SJSA1 (cell line): ENCODE measurements around a stretch of chr2.

- RAMPAGE, long total RNA: no peak
These were observed 11.7 kb downstream of the RAMP1 start for GRCh38 chr2:237870871-237871729.

DNA sequence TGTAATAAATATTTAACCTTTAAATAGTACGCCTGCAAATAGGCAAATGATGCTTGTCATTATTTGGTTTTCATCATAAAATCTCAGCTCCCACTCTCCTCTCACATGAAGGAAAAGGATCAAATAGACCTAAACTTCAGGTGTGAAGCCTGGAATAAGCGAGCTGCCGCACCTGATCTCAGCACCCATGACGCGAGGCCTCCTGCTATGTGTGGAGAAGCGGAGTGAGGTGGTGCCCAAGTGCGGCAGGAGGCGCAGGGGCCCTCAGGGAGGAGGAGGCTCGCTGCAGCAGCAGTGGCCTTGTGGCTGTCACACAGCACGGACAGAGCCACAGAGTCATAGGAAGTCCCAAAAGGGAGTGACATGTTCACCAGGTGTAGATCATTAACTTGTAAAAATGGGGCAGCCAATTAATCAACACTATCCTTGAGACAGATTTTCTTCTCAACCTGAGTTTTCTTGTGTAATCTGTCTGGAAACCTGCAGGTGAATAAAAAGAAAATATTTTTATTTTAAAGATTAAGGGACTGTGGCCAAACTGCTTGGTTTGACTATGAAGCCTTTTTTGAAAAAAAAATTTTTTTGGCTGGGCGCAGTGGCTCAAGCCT, 9.1 kb downstream of the SCLY start:
- RAMPAGE, long total RNA: no peak

DNA sequence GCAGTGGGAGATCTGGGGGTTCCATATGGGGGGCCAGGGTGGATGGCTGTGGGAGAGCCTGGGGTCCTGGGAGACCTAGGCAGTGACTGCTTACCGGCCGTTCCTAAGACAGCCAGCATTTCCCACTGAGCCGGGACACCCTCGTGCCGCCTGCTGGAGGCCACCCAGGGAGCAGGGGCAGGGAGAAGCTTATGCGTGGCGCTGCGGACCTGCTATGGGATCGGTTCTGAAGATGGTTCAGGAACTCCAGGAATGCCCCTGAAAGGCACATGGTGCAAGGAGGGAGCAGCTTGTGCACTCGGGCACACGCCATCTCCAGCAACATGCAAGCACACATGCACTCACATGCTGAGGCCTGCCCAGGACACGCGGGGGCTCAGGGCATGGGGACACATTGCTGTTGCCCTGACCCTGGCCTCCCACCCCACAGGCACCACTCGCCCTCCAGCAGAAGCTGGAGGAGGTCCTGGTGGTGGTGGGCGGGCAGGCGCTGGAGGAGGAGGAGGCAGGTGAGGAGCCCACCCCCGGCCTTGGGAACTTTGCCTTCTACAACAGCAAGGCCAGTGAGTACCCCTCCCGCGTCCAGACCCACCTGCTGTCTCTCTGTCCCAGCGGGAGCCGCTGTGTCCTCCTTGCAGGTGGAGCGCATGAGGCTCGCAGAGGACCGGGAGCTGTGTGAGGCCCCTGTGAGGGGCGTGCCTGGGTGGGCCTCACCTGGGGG, 4.1 kb downstream of the KLHL30 start:
- RAMPAGE, long total RNA: no peak

DNA sequence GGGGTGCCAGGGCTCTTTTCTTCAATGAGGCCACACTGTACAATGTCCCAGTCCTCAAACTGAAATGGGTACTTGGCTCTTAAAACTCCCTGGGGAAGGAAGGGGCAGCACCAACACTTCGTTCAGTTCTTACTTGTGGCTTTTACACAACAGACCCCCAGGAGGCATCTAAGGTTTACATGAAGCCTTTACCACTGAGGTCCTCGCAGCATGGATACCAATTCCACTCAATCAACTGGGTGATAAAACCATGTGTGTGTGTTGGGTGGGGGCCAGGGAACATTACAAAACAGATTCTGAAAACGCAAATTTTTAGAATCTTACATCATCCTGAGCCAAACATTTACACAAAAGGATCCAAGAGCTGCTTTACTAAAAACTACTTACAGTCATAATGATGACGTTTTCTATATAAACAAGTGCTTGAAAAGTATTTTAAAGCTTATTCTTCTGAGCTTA, 10.5 kb downstream of the ERFE start:
- RAMPAGE, long total RNA: no peak

DNA sequence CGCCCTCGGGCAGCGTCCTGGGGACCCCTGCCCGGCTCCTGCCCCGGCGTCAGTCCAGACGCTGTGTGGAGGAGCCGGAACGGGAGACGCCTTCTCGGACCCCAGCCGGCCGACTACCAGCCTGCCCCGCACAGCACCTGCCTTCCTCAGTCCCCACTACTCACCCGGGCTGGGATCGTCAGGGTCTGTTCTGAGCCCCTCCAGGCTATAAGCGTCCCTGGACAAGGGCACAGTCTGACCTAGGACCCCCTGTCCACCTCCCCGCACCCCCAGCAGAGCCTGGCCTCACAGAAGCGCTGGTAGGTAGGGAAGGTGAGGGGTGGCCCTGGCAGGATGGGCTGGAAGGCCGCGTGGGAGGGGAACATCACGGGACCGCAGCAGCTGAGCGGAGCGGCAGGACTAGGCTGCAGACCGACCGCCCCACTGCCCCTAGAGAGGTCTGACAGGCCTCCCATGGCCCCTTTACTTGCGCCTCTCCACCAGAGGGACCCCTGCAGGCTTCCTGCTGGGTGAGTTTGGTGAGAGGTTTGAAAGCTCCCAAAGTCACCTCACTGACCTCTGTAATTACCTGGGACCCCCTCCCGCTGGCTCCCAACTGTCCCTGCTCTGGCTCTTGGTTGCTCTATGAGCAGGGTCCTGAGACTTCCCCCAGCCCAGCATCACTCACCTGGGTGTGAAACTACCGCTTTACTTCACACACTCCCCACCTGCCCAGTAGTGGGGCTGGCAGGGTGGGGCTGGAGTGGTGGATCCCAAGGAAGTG, 1.5 kb upstream of the HES6 start:
- RAMPAGE, long total RNA: no peak

DNA sequence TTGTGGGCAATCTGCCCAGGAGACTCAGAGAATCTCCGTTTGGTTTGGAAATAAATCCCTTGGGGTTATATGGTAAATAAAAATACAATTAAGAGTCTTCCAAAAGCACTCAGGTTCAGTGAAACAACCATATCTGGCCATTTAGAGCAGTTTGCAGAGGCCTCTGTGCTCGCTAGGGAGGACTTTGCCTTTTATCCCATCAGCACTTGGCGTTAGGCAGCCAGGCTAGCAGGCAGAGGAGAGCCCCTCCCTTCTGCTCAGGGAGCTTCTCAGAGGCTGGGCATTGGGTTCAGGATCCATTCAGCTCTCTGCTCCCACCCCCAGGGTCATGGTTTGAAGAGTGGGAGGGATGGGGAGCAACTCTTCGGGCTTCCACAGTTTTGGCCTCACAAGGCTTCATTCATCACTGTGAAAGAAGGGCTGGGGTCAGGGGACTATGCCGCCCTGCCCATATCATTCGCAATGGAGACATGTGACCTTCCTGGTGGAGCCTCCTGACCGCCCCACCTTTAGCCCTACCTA, 3.3 kb upstream of the HES6 start:
- RAMPAGE, long total RNA: no peak

- RAMPAGE, long total RNA: no peak
These were observed 22.0 kb upstream of the HES6 start for GRCh38 chr2:238261841-238262230.

GRCh38 chr2:238295133-238295829, 6.9 kb upstream of the PER2 start:
- RAMPAGE, long total RNA: no peak

DNA sequence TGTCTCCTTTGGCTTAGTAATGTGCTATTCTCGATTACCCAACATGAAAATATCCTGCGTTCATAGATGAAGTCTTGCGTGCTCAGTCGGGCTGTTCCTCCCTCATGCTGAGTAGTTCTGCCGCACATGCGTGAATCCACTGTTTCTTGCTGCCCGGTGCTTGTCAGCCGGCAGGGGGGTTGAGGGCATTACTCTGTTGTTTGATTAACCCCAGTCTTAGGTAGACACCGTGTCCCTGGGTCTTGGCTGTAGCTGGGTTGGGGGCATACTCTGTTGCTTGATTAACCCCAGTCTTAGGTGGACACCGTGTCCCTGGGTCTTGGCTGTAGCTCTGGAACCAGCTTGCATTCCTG, 22.2 kb upstream of the ASB1 start:
- RAMPAGE, long total RNA: no peak

DNA sequence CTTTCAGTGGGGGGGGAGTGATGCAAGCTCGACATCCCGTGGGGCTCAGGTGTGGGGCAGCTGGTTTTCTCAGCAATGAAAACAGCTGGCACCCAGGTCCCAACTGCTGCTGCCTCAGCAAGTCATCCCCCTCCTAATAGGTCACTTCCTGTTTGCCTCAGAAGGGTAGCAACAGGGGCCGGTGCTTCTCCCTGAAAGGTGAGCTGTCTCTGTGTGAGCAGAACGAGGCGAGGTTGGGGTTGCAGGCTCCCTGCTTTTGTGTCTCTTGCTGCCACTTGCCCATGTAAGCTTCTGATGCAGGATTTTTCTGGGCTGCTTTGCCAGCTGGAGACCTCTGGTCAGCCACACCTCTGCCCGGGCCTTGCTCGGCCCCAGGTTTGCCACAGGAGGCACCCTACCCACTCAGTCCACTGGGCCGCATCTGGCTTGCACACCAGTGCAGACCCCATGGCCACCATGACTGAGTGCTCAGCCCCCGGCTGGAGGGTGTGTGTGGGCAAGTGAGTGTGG, 11.6 kb upstream of the ASB1 start:
- RAMPAGE, long total RNA: no peak

- RAMPAGE, long total RNA: no peak
These were observed 12.6 kb downstream of the ASB1 start for GRCh38 chr2:238439005-238439973.

- RAMPAGE, long total RNA: no peak
These were observed 132.1 kb downstream of the ASB1 start for GRCh38 chr2:238558876-238559231.

DNA sequence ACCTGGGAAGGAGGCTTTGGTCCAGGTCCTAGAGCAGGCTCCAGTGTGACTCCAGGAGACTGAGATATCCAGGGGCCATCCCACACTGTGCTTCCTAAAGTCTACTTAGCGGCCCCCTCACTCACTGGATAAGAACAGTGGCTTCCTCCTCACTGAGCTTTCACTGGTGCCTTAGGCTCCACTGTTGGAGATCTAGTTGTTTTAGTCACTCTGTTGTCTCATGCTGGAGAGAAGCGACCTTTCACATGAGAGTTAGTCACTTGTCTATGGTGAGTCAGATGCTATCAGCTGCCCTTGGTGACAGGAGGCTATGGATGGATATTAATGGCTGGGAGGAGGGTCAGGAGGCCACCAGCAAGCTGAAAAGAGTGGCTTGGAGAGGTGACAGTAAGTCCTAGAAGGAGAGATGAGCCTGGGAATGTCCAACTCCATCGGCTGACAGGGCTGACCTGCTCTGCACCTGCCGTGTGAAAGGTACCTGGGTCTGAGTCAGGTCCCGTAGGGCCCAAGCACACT, 203.8 kb upstream of the TWIST2 start:
- RAMPAGE, long total RNA: no peak

DNA sequence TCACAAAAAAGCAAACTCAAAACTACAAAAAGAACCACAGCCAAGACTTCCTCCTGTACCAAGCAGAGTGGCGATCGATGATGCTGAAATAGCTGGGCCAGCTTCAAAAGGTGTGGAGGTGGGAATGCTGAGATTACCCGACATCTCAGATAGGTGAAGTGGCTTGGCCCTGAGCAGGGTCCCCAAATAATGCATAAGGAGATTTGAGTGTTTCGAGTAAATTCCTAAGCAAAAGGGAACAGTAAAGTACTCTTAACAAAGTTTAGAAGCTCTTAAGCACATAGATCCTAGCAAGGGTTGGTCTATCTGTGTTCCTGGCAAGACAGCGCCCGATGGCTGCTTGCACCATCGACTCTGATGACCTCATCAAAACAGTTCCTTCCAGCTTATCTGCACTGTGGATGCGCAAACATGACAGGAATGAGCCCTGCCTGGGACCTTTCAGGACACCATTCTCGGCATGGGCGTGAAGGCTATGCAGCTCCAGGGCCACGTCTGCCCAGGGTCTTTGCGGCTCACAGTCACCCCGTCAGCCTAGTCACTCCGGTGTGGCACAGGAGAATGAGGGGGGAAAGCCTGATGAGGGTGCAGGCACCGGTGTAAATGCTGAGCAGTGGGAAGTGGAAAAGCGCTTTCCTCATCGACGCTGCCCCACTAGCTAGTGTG, 147.9 kb upstream of the TWIST2 start:
- RAMPAGE, long total RNA: no peak

GRCh38 chr2:238875607-238876192, 27.8 kb downstream of the TWIST2 start:
- RAMPAGE, long total RNA: no peak

DNA sequence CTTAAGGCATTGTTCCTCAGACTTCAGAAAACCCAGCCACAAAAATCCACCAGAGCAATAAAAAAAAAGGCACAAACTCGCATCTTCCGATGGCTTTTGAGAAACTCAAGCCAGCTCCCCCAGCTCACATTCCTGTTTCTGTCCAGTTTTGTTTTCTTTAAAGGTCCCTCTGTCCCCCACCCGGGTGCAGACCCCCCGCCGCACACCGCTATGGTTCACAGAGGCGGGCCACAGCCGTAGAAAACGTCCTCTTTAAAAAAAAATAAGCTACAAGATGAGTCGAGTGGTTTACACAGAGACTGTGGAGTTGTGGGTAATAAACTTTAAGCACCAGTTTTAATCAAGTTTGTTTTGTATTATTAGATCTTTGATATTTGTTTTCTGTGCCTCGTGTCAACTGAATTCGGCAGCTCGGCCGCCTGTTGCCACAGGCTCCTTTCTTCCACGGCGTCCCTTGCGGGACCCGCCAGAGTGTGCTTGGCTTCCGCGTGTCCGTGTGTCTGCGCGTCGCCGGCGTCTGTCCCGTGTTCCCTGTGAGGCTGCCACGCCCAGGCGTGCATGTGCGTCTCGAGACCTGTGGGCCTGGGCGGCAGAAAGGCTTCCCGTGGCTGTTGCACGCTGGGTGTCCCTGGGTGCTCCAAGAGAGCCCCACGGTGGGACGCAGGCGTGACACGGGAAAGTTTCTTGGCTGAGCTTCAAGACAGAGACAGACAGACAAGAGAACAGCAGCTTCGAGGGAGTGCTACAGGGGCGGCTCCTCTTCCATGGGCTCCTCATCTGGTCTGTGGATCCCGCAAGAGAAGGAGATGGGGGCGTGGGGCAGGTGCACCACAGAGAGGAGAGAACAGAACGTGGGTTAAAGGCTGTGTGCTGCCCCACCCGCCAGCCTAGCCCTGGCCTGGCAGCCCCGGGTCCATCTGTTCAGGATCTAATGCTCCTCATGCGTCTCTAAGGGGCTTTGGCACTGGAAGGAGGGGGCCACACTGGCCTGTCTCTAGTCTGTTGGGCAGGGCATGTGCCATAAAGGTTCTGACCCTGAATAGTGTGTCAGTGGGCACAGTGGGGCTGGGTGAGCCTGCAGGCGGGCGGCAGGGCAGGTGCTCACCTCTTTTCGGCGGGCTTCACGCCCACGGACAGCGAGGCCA, 204.8 kb downstream of the TWIST2 start:
- RAMPAGE, long total RNA: no peak

- RAMPAGE, long total RNA: no peak
These were observed 271.4 kb downstream of the HDAC4 start for GRCh38 chr2:239129546-239129745.

DNA sequence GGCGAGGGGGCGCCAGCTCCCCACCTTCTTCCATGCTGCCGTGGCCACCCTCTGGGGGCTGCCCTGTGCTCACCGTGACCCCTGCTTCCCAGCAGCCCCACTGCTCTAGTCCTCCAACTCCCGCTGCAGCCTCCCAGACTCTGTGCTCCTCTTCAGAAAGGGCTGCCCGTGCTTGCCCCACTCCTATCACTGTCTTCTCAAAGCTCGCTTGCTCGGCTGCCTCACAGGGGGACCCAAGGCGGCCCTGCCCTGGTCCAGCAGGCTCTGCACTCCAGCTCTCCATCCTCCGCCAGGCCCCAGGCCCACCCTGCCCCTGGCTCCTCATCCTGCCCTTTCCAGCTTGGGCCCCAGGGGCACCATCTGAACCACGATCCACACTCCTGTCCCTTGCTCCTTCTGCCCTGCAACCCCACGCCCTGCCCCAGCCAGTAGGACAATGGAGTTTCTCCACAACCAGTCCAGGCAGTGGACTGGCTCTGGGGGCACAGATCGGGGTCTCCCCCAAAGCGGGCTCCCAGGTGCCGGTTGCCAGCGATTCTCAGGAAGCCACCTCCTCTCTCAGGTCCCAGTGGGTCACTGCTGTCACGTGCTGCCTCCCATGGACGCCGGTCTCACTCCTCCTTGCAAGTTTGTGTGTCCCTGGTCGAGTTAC, 238.7 kb downstream of the HDAC4 start:
- RAMPAGE, long total RNA: no peak

DNA sequence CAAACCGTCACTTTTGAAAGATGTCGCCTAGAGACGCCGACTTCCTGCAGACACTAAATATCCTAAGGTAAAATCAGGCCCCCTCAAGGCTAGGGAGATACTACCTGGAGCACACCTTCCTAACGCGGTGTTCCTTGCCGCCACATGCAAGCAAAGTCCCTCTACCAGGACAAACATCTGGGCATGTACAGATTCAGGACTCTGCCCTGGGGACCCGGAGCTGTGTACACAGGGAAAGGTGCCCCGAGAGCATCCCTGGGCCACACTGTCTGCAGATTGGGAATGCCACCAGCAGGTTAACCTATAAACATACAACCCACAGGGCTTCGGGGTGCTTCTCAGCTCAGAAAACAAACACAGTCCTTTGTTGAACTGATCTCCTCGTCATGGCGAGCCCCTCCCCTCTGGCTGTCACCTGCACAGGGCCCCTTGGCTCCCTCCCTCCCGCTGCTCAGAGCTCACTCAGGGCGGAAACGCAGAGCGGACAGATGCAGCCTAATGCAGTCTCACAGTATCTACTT, 218.9 kb downstream of the HDAC4 start:
- RAMPAGE, long total RNA: no peak

DNA sequence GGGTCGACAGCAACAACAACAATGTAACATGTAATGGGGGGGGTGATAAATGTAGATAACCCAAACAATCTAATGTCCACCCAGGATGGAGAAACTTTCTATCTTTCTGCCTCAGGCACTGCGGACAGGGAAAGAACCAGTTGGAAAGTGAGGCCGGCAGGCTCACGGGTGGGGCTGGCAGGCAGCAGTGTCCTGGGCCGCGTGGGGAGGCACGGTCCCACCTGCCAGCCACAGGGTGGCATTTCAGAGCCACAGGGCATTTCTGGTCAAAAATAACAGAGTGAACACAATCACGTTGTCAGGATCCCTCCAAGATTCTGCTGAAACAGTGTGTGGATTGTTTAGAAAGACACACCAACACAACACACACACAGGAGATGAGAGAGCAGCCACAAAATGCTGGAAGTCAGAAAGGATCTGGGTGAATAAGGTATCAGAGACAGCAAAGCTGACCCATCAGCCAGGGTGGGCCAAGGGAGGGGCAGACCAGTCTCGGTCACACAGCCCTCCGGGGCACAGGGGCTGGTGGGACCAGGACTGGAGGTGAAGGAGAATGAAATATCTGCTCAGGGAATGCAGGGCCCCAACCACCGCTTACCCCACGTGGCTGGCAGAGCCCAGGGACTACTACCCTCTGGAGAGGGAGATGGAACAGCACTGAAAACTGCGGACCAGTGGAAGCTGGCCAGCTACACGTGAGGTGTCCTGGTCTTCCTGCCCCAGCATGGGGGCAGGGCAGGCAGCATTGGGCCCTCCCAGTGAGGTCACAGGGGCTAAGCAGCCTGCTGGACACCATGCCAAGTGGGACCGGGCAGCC, 174.0 kb downstream of the HDAC4 start:
- RAMPAGE, long total RNA: no peak